ENCODE data around the gene INHBA.

GRCh38 chr7:39012782-39013297 lies 35.1 kb downstream of the POU6F2 start:
- RRBS, result no CpG with 5 or more reads among the region's 17 CpGs

- RRBS, result no CpG with 5 or more reads among the region's 8 CpGs
These were observed 25.8 kb upstream of the YAE1 start for GRCh38 chr7:39540263-39540874.

GRCh38 chr7:39633697-39634780 lies 10.7 kb downstream of the RALA start:
- RRBS, result no CpG with 5 or more reads among the region's 3 CpGs

DNA sequence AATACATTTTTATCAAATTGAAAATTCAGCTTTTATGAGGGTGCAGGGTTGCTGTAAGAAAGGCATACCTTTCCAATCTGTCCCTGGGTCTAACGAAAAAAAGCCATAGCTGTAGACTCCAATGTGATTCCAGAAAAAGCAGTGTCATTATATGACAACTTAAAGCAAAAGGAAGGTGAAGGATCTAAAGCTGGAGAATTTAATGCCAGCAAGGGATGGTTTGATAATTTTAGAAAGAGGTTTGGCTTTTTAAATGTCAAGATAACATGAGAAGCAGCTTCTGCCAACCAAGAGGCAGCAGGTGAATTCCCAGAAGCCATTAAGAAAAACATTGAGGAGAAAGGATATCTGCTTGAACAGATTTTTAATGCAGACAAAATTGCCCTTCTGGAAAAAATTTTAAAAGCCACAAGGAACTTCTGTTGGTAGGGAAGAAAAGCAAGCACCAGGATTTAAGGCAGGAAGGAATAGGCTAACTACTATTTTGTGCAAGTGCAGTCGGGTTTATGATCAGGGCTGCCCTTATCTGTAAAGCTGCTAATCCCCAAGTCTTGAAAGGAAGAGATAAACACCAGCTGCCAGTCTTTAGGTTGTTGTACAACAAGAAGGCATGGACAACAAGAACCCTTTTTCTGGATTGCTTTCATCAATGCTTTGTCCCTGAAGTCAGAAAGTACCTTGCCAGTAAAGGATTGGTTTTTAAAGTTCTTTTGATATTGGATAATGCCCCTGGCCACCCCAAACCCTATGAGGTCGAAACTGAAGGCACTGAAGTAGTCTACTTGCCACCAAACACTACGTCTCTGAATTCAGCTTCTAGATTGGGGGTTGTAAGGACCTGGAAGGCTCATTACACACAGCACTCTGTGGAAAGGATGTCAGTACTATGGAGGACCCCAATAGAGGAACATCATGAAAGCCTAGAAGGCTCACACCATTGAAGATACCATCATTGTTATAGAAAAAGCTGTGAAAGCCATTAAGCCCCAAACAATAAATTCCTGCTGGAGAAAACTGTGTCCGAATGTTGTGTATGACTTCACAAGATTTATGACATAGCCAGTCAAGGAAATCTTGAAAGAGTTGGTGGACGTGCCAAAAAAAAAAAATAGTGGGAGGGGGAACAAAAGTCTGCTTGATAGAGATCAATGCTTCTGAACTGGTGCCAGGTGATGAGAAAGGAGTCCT lies 40.7 kb downstream of the RALA start:
- RRBS, result no CpG with 5 or more reads among the region's 6 CpGs

DNA sequence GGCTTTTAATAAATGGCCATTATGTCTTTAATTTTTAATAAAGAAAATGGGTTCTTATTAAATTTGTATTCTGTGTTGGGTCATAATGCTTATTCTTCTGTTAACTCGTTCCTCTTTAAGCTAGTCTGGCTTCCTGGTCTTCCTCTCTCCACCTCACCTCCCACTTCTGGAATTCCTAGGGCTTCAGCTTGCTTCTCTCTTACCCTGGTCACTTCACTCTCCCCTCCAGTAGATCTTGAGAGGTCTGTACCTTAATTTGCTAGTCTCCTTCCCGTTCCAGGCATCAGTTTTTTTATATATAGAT lies 111.2 kb downstream of the RALA start:
- RRBS, result no CpG with 5 or more reads among the region's 2 CpGs

DNA sequence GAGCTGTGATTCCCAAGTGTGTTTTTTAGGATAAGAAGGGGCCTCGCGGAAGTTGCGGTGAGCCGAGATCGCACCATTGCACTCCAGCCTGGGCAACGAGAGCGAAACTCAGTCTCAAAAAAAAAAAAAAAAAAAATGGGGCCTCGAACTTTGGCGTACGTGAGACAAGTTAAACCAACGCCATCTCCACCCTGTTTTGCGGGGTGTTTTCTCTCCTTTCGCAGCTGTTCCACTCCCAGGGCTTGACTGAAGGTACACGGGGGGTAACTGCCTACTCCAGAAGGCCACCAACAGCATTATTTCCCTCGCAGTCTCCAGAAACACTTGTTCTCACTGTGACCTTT lies 1.1 kb upstream of the CDK13 start:
- RRBS, result no CpG with 5 or more reads among the region's 15 CpGs

- RRBS, result 2% methylated on average over 16 of the region's 61 CpGs
These were observed 619 bp upstream of the CDK13 start for GRCh38 chr7:39949304-39949969.

- RRBS, result no CpG with 5 or more reads among the region's 2 CpGs
These were observed 2.3 kb downstream of the CDK13 start for GRCh38 chr7:39952285-39952854.

GRCh38 chr7:40234098-40234433 lies 99.3 kb downstream of the SUGCT start:
- RRBS, result no CpG with 5 or more reads among the region's 3 CpGs

- RRBS, result no CpG with 5 or more reads among the region's 2 CpGs
These were observed at the start of gene INHBA for GRCh38 chr7:41702910-41703383. INHBA (minus strand) TSS chr7:41703090.

GRCh38 chr7:42219329-42219836 lies 17.6 kb downstream of the GLI3 start:
- RRBS, result no CpG with 5 or more reads among the region's 4 CpGs

- RRBS, result no CpG with 5 or more reads among the region's 13 CpGs
These were observed 9.6 kb downstream of the GLI3 start for GRCh38 chr7:42227359-42227842.

- RRBS, result no CpG with 5 or more reads among the region's 8 CpGs
These were observed 26.0 kb upstream of the GLI3 start for GRCh38 chr7:42262862-42263596.

DNA sequence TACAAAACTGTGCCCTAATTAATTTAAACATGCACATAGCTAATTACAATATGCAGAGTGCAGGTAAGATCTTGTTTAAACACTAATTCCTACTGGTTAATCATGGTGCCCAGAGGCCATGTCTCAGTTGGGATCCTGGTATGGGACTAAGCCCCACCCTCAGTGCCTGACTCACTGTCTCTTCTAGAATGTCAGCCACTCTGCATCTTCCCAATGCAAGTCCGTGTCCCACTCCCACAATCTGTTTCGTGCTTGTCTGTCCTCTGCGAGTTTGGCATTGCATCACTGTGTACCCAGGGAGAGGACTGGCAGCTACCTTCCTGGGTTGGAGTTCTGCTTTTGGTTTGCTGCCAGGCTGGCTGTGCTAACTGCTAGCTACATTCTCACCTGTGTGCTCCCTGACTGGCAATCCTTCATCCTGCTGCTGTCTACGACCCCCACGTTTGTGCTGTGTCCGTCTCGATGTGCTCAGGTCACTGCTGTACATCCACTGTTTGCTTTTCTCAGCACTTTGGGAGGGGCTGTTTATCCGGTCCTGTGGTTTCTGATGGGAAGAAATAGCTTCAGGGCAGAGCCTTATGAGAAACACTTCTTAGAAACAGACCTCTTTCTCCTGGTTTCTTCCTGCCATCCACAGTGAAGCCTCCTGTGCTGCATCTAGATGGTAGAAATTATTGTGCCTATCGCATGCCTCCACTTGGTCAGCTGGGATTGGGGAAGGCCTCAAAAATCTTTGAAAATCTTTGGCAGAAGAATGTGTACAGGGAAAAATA lies 56.1 kb upstream of the GLI3 start:
- RRBS, result no CpG with 5 or more reads among the region's 9 CpGs

DNA sequence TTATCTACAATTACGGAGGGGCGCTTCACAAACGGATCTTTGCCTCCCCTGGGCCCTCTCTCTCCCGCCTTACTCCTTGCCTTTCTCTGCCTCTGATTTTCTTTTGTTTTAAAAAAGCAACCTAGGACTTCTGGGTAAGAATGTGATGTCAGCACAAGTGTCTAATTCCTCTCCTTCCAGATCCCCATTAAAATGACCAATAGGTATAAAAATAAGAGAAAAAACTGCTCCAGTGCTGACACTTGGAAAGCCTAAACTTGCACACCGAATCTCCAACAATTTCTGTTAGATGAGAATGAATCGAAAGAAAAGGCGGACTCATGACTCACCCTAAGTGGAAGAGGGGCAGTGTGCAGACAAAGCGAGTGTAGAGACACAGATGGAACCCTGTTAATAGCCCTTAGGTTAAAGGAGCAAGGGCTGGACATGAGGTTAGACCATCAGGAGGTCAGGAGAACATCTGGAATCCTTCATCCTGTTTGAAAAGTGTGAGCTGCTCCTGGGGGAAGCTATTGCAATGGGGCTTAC lies 103.3 kb upstream of the GLI3 start:
- RRBS, result no CpG with 5 or more reads among the region's 8 CpGs

GRCh38 chr7:42746264-42746654 lies 165.6 kb downstream of the C7orf25 start:
- RRBS, result no CpG with 5 or more reads among the region's 2 CpGs

DNA sequence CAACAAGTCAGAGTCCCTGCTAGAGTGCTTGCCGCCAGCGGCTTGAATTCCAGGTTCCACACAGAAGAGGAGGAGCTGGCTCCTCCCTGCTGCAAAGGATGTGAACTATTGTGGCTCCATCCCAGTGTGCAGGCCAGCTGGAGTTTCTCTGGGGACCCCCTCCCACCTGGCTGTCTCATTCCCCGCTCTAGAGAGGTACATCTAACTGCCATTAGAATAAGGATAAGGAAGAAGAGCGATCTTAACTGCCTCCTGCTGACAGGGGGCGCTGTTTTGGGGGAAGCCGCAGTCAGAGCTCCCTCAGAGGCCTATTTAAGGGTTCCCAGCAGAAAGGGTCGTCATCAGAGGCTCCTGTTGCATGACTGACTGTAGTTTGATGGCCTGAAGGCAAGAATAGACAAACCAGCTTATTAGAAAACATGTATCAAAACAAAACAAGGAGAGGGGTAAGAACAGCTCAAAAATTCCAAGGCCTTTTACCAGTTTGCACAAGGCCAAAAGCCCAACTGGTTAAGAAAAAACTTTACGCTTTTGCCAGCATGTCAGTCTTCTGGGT lies 40.8 kb upstream of the HECW1 start:
- RRBS, result no CpG with 5 or more reads among the region's 8 CpGs

GRCh38 chr7:43077766-43078183 lies 34.7 kb upstream of the HECW1 start:
- RRBS, result no CpG with 5 or more reads among the region's 6 CpGs

DNA sequence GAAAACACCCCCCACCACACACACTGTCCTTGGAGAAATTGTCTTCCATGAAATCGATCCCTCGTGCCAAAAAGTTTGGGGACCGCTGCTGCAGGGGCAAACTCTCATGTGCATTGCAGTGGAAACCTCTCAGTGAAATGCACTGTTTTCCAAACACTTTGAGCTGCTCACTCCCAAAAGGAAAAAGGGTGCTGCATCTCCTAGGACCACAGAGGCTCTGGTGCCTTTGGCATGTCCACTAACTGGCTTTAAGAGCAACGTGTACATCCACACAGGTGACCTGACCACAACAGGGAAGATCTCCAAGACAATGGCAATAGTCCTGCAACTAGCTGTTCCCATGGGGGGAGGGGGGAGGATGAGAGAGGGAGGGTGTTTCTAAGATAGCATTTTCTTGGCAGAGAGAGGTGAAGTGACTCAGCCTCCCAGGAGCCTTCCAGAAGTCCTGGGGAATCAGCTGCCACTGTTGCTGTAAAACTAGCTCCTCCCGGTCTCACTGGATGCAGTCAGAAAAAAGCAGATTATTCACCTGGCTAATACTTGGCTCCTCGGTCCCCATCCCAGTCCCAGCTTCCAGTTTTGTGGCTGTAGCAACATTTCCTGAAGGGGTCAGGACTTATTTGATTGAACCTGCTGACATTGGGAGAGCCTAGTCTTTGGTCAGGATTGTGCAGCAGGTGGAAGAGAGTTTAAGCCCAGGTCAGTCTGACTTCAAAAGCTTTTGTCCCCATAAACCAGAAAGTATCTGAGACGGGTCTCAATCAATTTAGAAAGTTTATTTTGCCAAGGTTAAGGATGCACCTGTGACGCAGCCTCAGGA lies 181.8 kb downstream of the HECW1 start:
- RRBS, result no CpG with 5 or more reads among the region's 8 CpGs

DNA sequence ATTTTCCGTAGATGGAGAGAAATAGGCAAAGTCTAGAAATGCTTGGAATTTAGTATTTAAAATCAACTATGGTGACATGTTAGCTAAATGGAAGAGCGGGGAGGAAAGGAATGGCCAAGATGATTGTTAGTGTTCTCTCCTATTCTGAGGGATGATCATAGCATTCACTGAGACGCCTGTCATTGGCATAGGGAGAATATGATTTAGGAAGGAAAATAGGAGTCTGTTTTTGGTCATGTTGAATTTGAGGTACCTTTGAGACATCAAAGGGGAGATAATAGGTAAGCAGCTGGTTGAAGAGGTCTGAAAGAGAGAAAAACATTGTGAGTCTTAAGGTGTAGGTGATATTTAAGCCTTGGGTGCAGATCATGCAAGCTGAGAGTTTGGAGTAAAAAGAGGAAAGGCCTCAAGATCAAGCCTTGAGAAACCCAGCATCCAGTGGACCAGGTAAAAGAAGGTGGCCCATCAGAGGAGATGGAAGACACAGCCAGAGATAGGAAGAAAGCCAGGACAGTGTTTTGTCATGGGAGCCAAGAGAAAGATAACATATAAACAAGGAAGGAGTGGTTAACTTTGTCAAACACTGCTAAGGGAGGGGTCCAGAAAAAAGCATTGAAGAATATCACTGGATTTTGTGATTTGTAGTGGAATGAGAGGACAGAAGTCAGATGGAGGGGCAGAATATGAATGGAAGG lies 34.6 kb downstream of the STK17A start:
- RRBS, result no CpG with 5 or more reads among the region's 3 CpGs